Colonic mucosa (tissue), 1 donor: ENCODE measurements around a stretch of chr7.

- PRO-cap, result no peak
These were observed 22.3 kb downstream of the RHEB start for GRCh38 chr7:151497322-151497951.

DNA sequence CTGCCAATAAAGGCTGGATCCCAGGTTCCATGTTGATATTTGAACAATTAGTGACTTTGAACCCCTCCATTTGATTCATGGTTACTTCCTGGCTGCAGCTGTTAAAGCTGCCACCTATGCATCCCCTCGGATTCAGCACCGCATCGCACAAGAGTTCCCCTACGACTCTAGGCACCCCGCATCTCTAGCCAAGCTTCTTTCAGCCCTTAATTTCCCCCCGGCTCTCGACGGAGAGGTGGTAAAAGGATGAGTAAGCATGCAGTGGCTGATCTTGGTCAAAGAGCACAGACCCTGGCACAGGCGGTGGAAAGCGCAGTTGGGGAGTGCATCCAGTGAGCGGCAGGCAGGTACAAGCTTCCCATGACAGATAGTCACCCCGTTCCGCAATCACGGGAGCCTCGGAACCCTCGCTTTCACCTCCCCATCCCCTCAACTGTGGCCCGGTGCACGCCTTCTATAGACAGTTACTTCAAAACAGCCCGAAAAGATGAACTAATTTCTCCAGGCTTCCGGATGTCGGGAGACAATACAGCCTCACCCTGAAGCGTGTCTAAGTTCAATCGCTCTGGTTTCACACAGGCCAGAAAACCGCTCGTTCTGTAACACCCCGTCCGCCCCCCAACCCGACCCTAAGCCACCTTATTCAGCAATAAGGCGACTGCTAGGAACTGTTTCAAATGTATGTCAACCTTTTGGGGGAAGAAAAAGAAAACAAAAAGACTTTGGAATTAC is 1.5 kb downstream of the RHEB start:
- PRO-cap, result unidirectional peak, plus-strand start at position 315 of the sequence; unidirectional peak, plus-strand start at position 553 of the sequence

- PRO-cap, result no peak
These were observed 32.6 kb upstream of the RHEB start for GRCh38 chr7:151552021-151552897.

GRCh38 chr7:151553127-151553768 is 33.6 kb upstream of the RHEB start:
- PRO-cap, result no peak

DNA sequence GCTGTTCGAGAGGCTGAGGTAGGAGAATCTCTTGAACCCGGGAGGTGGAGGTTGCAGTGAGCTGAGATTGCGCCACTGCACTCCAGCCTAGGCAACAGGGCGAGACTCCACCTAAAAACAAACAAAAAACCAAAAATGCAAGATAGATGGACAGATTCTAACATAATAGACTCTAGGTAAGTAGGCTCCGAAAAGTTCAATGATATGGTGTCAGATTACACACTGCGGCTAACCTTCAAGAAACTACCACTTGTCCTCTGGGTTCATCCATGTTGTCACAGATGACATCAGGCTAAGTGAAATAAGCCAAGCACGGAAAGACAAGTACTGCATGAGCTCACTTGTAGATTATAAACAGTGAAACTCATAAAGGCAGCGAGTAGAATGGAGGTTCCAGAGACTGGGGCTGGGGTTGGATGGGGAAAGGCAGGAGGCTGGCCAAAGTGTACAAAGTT is 131.8 kb upstream of the RHEB start:
- PRO-cap, result no peak

GRCh38 chr7:151669110-151670119 is 149.7 kb upstream of the RHEB start:
- PRO-cap, result no peak

- PRO-cap, result no peak
These were observed 171.1 kb downstream of the PRKAG2 start for GRCh38 chr7:151705679-151706335.

- PRO-cap, result no peak
These were observed 166.3 kb downstream of the PRKAG2 start for GRCh38 chr7:151710397-151711135.

DNA sequence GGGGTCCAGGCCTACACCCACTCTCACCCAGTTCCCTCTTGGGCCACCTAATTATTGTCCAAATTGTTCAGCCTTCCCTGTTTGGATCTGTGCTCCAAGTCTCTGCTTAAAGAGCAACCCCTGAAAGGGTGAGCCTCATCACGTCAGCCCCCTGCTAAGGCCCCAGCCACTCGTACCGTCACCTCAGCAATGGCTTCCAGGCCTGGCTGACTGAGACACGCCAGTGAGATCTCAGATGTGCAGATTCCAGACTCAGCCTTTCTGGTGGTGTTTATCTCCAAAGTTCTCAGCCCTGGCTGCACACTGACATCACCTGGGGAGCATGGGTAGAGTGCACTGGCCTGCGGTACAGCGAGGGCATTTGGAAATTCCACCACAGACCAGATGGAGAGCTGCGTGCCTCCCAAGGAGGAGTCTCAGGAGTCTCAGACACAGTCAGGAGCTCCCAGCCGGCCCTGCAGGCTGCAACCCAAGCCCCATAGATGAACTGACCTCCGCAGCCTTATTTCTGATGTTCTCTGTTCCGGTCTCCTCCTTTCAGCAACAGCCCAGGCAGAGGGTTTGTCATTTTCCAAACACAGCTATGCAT is 87.4 kb downstream of the PRKAG2 start:
- PRO-cap, result no peak

- PRO-cap, result no peak
These were observed 13.7 kb downstream of the PRKAG2 start for GRCh38 chr7:151863126-151863668.

DNA sequence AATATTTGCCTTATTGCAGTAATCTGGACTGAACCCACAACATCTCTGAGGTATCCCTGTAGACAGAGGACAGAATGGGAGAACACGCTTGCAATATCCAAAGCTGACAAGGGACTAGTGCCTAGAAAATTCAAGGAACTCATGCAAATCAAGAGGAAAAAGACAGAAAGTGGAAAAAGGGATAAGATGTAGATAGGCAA is 16.1 kb upstream of the GALNTL5 start:
- PRO-cap, result no peak

GRCh38 chr7:151965106-151965566 is 8.9 kb downstream of the GALNTL5 start:
- PRO-cap, result no peak

- PRO-cap, result no peak
These were observed 105.5 kb downstream of the GALNT11 start for GRCh38 chr7:152130753-152131609.

- PRO-cap, result no peak
These were observed 122.7 kb downstream of the GALNT11 start for GRCh38 chr7:152147833-152148909.

GRCh38 chr7:152352295-152352995 is 83.4 kb downstream of the KMT2C start:
- PRO-cap, result no peak

- PRO-cap, result no peak
These were observed 69.1 kb downstream of the KMT2C start for GRCh38 chr7:152366741-152366992.

DNA sequence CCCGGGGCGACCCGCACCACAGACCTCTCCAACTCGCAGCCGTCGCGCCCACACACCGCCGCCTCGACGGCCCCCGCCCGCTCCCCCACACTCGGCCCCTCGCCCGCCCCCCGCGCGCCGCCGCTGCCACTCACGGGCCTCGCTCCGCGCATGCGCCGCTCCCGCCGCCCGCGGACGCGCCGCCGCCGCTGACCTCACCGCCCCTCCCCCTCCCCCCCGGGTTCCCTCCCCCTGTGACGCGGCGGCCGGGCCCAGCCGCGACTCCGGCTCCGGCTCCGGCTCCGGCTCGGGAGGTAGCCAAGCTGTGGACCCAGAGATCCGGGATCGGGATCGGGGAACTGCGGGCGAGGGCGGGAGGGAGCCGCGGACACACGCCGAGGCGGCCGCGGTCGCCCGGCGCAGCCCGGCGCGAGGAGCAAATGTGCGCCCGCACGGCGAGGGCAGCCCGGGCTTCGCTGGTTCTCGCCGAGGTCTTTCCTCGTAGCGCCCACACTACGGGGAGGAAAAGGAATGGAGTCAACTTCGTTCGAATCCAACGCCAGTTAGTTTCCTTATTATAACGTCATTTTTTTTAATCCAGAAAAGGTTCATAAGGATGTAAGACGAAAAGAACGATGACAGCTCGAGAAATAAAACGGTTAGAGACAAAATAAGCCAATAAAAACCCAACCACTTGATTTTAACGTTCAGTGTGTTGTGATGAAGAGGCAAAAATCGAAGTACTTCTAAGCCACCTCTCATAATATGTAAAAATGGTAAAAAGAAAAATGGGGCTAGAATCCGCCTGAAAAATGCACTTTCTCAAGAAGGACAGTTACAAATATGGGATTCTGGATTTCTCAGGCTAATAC is 910 bp upstream of the KMT2C start:
- PRO-cap, result bidirectional peak, plus-strand start at position 321 of the sequence, minus-strand start at position 65 of the sequence

DNA sequence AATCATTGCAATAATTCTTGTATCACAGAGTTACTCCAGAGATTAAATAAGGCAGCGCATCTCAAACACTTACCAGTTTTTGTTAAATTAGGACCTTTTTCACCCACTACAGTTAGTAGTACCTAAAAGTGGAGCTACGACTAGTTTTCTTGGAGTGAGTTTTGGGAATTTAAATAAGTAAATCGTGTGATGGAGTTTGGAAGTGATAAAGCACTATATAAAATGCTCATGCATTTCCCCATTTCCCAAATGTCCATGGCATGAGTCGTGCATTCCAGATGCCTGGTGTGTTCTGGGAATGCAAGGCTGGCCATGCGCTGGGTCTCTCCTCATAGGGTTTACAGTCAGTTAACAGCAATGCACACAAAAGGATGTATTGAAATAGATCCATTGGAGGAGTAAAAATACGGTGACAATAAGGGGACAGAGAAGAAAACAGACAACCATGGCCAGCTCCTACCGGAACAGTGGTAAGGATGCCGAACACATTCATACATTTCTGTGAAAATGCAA is 149.8 kb downstream of the DPP6 start:
- PRO-cap, result no peak

DNA sequence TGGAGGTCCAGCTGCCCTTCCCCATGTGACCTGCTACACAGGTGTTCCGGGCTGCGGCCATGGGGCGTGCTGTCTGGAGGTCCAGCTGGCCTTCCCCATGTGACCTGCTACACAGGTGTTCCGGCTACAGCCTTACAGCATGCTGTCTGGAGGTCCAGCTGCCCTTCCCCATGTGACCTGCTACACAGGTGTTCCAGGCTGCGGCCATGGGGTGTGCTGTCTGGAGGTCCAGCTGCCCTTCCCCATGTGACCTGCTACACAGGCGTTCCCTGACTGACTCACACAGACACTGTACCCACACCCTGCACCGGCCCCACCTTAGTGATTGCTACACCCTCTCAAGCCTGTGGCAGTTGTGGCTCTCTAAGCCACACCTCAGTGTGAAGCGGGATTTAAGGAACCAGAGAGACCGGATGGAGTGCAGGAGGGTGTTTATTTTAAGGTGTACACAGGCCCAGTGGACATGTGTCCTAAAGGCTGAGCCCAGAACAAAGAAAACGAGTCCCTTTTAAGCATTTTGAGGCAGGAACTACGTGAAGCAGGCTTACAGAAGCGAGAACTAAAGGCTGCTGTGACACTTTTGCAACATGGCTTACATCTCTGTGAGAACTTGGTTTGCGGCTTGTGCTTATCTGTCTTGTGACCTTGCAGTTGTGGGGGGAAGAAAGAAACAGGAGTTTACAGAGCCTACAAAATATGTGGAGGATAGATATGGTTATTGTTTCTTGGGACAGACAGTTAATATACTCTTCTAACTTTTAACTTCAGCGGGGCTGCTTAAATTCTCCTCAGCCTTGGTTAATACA is 326.4 kb downstream of the PAXIP1 start:
- PRO-cap, result no peak

GRCh38 chr7:155003254-155003795 is 401 bp upstream of the PAXIP1 start:
- PRO-cap, result bidirectional peak, plus-strand start at chr7:155003454, minus-strand start at chr7:155003102